Type B pancreatic cell (in vitro differentiated cells): ENCODE results near the gene TEX52.

GRCh38 chr12:2856163-2857388 is at the start of gene TEX52:
TEX52 (minus strand) TSS chr12:2857039.
- PRO-cap, result no peak

DNA sequence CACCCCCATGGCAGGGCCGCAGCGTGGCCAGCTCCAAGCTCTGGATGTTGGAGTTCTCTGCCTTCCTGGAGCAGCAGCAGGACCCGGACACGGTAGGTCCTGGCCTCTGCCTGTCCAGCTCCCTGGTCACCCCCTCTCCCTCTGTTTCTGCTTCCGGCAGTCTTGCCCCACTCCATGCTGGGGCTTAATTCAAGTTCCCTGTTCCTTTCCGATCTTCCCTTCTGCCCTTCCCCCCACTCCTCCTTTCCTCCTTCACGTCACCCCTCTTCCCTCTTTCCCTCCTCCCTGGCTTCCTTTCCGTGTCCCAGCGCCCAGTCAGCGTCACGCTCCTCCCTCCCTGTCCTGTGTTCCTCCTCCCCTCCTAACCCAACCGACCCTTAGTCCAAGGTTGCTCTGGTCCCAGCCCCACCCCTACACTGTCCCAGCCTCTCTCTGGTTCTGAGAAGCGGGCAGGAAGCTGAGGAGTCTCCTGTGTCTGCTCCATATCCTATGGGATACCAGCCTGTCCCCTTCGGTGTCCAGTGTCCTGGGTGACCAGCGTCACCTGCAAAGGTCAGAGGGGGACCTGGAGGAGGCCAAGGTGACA is 56.4 kb upstream of the TSPAN9 start:
- PRO-cap, result no peak

GRCh38 chr12:3049460-3049831 is 27.7 kb upstream of the TSPAN9 start:
- PRO-cap, result no peak

DNA sequence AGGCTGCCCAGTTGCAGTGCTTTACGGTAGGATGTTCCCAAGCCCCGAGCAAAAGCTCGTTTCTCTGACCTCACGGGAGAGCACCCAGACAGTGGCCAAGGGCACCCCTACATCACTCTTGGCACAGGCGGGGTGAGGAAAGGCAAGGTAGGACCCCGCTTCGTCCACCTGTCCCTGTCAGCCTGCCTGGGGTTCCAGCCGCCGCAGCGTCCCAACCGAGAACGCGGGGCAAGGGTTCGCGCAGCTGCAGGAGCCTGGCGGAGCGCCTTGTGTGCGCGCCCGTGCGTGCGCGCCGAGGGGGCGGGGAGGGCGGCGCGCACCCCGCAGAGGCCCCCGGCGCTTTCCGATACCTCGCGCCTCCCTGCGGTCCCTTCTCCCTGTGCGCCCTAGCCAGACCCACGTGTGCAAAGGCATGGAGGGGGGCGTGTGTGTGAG is 122.3 kb downstream of the TSPAN9 start:
- PRO-cap, result no peak

DNA sequence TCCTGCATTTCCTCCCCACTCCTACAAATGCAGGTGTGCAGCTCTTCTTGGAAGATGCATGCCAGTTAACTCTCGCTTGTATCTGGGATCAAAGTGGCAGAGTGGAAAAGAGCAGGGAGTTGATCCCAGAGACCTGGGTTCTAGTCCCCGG is 136.6 kb downstream of the TSPAN9 start:
- PRO-cap, result no peak

DNA sequence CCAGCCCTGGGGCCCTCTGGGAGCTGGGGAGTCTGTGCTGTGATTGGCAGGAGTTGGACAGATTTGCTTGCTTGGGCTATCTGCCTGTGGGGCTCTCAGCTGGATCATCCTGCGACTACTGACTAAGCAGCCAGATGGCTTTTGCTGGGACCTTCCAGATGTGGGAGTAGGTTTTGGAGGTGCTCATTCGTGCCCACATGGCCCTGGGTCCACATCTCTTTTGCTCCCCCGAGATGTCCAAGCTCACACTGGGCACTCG is 138.9 kb downstream of the TSPAN9 start:
- PRO-cap, result no peak

- PRO-cap, result unidirectional peak, plus-strand start at chr12:3300372
Measured at GRCh38 chr12:3299939-3300673, 190.9 kb upstream of the PRMT8 start.

DNA sequence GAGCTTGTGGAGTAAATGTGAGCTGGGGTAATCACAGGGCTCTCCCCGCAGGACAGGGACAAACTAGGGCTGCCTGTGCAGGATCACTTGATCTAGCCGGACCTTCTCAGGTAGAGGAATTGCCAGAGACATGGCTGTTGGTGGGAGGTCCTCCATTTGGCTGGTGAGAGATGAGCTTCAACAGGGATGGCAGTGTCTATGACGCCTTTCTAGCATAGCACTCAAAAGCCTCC is 75.2 kb upstream of the PRMT8 start:
- PRO-cap, result no peak

GRCh38 chr12:3461323-3461768 is 29.7 kb upstream of the PRMT8 start:
- PRO-cap, result no peak

- PRO-cap, result no peak
Measured at GRCh38 chr12:3717933-3718642, 34.8 kb downstream of the CRACR2A start.

DNA sequence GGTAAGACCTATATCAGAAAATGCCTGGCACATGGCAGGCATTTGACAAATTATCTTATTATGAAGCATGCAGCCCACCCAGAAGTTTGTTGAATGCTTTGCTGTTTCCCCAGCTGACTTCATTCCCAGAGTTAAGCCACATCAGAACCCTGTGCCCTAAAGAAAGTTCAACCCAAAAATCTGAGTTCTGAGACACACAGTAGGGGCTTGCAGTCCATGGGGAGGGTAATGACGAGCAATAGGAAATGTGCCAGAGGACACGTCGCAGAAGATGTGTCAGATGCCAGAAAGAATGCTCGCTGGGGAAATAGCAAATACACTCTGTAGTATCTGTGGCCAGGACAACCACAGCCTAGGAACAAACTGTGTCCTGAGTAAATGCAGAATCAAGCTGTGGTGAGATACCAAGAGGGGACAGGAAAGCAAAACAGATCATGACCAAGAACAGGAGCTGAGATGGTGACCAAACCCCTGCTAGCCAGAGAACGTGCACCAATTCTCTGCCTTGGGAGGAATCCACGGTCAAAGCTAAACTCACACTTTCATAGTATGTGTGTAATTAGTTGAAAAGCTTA is 9.2 kb downstream of the CRACR2A start:
- PRO-cap, result no peak

GRCh38 chr12:3757001-3757767 is 4.3 kb upstream of the CRACR2A start:
- PRO-cap, result no peak

- PRO-cap, result no peak
Measured at GRCh38 chr12:3816071-3816668, 57.0 kb downstream of the PARP11 start.

DNA sequence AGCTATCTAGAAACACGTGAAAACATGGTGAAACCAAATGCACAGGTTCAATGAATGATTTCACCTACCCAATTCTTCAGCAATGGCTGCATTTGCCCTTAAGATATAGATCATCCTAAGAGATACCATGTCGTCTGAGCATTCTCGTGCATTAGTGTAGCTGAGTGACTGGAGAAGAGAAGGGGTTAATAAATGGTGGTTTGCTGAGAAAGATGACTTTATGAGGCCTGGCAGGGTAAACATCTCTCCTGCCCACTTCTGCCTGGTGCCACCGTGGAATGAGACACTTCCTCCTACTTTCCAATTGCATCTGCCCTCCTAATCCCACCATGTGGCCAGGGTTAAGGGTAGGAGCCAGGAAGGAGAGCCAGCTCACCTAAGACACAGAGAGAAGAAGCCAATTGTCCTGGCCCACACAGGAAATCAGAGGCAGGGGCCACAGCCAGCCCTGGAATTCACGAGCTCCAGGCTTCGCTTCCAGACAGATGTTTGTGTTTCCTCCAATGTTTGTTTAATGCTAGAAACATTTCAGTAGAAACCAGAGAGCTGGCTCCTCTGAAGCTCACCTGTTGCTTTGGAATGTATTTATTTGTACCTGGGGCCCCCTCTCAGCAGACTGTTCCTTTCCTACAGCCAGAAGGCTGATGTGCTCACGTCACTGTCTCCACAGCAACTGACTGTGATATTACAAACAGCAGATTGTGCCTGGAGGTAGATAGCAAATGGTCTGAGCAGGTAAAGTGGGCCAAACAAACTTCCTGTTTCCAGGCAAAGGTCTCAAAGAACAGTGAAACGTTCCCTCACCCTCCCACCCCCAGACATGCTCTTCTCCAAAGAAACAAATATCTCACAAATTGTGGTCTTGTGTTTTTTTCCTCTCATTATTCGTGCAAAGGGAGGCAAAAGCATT is 126.1 kb upstream of the PARP11 start:
- PRO-cap, result bidirectional peak, plus-strand start at position 780 of the sequence, minus-strand start at position 505 of the sequence

- PRO-cap, result no peak
Measured at GRCh38 chr12:4148335-4148966, 125.1 kb upstream of the CCND2 start.

GRCh38 chr12:4270777-4271535 is 2.6 kb upstream of the CCND2 start:
- PRO-cap, result bidirectional peak, plus-strand start at chr12:4270959, minus-strand start at chr12:4270948

DNA sequence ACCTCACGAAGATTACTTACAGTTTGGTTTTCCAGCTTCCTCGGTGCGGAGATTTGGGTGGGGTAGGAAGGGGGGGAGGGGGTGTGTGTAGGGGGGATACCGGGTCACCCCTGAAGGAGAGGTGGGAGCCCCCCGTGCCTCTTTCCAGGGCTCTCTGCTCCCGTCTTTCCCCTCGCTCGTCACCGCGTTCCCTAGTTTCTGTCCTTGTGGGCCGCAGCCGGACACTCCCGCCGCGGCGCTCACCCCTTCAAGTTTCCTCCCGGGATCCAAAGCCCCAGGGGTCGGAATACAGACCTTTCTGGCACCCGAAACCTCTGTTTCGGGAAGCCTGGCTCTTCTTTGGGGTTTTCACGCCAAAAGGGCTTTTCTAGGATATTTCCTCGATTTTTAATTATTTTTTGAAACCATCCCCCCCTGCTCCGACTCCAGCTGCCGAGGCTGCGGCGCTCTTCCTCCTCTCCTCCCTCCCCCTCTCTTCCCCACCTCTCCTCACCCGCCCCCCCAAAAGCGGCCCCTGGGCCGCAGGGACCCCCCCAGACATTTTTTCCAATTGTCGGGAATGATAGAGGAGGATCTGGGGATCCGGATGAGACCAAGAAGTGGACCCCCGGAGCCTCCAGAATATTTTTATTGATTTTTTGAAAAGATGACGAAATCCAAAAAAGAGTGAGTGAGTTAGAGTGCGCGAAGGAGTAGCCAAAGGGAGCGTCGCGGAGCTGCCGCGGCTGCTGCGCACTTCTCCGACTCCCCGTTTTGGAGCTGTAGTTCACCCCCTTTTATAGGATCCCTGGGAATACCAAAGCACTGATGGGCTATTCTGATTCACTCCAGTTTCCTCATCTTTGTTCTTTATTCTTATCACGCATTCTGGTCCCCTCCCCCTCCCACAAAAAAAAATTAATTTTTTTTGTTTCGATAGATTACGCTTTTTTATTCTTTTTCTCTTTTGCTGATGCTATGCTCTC is 1.7 kb downstream of the CCND2 start:
- PRO-cap, result bidirectional peak, plus-strand start at position 224 of the sequence, minus-strand start at position 193 of the sequence; bidirectional peak, plus-strand start at position 678 of the sequence, minus-strand start at position 466 of the sequence; unidirectional peak, minus-strand start at position 750 of the sequence

DNA sequence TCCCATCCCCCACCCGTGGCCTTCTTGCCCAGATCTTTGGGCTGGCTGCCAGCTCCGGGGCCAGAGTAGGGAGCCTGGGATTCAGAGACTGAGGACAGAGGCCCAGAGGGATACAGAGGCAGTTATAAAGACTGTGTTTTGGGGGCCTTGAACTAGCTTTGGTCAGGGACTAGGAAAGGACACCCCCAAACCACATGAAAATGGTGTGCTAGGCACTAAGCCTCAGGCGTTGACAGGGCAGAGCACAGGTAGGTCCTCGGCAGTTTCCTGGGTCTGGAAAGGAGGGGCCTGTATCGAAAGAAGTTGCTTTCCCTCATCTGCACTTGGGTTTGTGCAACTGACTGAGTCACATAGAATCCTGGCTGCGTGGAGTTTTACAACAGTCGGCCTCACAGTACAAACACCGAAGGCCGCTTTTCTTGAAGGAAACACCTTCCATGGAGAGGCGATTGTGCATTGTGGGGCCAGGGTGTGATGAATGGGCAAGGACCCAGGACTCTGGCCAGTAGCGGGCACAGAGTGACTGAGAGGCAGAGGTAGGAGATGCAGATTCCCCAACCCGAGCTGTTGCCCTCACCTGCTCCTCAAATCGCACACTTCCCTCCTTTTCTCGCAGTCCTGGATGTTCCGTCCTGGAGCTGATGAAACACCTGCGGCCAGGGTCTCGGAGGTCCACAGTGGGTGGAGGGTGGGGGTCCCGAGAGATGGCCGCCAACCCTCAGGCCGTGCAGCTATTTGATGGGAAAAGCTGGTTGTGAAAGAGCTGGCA is 7.6 kb downstream of the CCND2 start:
- PRO-cap, result no peak

DNA sequence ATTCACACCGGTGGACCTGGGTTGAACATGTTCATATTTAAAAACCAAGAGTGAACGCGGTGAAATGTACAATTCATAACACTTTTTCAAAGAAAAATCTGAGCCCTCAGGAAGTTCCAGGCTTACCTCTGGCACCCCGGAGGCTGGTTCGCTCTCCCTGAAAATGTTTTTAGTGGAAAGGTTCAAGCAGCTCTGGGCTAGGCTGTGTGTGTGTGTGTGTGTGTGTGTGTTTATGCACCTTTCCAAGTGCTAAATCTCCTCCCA is 17.4 kb downstream of the CCND2 start:
- PRO-cap, result no peak

- PRO-cap, result no peak
Measured at GRCh38 chr12:4303676-4304889, 16.9 kb upstream of the TIGAR start.